ENCODE data around the gene GPA33.

DNA sequence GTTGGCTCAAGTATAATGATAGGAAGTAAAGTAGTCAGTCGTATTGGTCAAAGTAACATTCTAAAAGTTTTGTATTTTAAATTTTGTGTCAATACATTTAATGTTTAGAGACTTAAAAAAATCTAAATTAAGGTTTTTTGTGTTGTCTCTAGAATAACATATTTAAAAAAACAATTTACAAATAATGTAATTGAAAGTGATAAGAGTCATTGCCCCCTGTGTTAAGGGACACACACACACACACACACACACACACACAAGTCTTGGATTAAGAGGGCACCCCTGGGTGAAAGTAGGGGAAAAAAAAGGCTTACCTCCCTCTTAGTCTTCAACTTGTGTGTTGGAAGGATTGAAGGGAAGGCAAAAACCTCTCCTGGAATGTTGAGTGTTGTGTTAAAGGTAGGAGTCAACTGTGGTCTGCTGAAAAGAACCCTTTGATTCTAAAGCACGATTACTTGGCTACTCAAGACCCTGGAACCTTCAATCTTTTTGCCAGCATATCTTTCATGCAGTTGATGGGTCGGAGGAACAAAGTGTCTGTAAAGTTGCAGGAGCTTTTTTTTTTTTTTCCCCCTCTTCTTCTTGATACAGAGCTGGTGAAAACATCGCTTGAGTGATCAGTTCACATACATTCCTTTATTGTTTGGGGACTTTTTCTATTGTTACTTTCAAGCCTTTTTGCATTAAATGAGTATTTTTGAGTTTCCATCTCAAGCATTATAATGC lies 6.4 kb downstream of the PBX1 start:
- PRO-cap, result no peak

GRCh38 chr1:164591974-164592684 lies 33.1 kb downstream of the PBX1 start:
- PRO-cap, result no peak

DNA sequence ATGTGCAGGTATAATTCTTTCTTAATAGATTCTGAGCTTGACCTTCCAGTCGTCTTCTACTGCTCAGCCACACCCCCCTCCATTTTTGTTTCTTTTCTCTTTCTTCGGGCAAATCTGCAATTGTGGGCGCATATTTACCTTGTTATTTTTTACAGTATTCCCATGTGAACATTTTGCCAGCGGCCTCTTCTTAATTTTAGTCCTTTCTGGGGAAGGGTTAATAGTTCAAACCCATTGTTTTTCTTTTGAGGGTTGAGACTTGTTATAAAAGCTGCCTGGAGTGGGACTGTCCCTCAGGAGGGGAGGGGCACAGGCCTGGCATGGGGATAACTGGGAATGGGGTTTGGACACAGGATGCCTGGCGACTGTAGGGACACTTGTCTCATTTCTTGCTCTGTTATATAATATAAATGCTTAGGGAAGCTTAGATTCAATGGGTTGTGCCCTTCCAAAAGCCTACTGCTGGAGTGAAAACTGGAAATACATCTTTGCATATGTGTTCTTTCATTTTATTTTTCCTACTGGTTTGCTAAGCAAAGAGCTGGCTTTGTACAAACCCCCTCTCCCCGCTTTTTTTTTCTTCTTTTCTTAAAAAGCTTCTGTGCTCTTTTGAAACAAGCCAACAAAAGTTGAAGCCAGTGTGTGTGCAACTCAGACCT lies 40.4 kb downstream of the PBX1 start:
- PRO-cap, result no peak

GRCh38 chr1:164677555-164677948 lies 118.6 kb downstream of the PBX1 start:
- PRO-cap, result no peak

- PRO-cap, result no peak
Measured at GRCh38 chr1:164720729-164721616, 162.0 kb downstream of the PBX1 start.

- PRO-cap, result no peak
Measured at GRCh38 chr1:164771253-164772163, 212.5 kb downstream of the PBX1 start.

DNA sequence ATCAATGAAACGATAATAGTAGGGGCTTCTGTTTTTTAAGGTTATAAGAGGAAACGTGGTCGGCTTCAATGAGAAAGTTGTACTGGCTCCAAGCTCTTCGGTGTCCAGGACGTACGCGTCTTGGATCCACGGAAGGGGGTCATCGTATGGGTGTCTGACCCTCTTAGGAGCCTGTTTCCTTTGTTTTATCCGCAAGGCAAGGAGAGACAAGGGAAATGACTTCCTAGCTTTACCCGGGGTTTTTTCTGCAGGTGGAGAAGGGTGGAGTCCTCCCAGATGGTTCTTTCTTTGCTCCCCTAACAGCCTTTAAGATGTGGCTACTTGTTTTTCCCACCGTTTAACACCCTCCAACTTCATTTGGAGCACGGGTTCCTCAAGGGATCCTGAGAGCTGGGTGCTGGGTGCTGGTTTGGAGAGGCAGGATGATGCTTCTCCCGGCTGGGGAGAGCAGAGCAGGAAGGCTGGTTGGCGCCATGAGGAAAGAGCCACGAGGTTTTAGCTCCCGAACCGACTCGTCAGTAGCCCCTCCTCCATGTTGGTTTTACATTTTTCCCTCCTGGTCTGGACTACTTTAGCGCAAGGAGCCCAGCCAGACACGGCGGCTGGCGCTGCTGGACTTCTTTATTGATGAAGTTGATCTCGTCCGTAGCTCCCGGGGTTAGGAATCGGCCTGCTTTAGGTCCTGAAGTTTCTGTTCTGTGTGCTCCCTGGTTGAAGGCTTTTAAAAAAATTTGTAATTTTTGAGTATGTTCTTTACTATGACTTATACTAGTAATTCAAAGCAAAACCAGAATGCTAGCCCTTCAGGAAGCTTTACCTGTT lies 1.3 kb downstream of the UCK2 start:
- PRO-cap, result bidirectional peak, plus-strand start at position 574 of the sequence, minus-strand start at position 517 of the sequence

DNA sequence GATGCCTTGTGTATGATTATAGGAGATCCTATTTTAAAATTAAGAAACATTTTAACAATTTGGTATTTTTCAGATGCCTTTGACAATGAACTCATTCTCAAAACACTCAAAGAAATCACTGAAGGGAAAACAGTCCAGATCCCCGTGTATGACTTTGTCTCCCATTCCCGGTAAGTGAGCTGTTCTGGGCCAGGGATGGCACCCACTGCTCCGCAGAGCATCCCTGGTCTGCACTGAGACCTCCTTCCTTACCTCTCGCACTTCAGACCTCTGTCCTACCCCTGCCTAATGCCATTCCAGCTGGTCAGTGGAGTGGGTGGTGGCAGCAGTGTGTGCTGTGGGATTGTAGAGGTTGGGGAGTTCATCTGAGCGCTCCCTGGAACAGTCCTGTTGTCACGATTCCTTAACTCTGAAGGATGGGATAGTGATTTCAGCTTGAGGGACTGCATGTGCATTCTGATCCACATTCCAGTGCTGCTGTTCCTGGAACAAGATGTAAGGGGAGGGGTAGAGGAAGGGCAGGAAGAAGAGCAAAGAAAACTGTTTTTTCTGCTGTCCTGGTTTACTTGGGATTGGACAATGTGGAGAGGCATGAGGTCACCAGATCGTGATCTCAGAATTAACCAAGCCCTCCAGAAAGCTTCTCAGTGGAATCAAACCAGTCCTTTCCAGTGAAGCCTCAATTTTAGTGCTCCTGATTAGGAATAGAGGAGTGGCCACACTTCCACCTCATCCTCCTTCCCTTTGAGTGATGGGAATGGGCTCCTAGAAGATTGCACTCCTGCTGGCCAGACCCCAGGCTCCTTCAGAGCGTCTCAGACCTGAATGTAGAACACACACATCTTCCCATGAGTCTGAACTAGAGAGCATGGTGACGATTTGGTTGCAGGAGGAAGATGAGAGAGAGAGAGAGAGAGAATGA lies 64.0 kb downstream of the UCK2 start:
- PRO-cap, result no peak

- PRO-cap, result no peak
Measured at GRCh38 chr1:166207828-166208027, 40.9 kb upstream of the FAM78B start.

- PRO-cap, result no peak
Measured at GRCh38 chr1:166875341-166876140, 523 bp downstream of the TADA1 start.

DNA sequence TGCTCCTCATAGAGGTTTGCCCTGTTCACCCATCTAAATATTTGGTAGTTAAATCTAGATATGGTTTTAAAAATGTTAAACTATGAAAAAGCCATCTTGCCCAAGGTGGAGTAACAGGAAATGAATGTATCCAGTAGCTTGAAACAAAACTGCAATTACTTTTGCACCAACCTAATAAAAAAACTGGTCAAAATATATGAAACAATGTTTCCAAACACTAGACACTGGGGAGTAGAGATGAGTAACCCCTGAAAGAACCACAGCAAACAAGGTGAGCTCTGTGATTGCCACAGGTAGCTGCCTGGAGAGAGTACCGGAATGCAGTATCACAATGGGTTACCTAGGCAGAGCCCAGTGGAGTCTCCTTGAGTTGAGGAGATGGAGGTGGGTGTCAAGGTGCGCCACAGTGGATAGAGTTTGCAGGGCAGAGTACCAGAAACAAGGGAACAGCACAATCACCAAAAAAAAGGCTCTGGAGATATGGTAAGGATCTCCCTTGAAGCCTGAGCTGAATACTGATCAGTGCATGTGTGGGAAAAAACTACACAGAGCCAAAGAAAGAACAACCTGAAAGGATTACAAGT lies 4.1 kb upstream of the MAEL start:
- PRO-cap, result unidirectional peak, plus-strand start at position 461 of the sequence

GRCh38 chr1:167083290-167083904 lies 6.8 kb downstream of the GPA33 start:
- PRO-cap, result no peak

- PRO-cap, result no peak
Measured at GRCh38 chr1:167090230-167091176, at the start of gene GPA33. Gene GPA33 (minus strand): TSS chr1:167090377.

DNA sequence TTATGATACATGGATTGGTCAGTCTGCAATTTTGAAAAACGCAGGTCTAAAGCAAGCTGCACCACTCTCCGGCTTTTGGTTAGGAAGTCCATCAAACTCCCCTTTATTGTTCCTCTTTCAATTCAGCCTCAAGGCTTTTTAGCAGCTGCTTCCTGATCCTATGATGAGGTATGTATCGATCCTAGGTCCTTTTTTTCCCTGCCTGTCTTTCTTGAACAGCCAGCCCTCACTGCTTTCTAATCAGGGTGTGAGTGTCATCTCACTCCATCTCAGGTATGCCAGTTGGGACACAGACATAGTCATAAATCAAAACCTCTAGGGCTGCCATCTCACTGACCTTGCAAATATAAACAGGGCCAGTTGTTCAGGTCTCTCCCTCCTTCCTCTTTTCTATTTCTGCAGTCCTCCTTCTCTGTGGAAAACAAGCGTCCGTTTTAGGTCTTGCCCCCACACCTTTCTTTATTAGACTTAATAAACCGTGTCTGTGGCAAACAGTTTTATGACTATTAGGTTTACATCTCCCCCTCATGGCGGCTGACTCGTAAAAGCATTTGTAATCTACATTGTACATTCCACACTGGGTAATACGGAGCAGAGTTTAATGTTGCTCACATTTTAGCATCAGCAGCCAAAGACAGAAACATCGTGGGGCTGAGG lies 11.5 kb downstream of the STYXL2 start:
- PRO-cap, result no peak

DNA sequence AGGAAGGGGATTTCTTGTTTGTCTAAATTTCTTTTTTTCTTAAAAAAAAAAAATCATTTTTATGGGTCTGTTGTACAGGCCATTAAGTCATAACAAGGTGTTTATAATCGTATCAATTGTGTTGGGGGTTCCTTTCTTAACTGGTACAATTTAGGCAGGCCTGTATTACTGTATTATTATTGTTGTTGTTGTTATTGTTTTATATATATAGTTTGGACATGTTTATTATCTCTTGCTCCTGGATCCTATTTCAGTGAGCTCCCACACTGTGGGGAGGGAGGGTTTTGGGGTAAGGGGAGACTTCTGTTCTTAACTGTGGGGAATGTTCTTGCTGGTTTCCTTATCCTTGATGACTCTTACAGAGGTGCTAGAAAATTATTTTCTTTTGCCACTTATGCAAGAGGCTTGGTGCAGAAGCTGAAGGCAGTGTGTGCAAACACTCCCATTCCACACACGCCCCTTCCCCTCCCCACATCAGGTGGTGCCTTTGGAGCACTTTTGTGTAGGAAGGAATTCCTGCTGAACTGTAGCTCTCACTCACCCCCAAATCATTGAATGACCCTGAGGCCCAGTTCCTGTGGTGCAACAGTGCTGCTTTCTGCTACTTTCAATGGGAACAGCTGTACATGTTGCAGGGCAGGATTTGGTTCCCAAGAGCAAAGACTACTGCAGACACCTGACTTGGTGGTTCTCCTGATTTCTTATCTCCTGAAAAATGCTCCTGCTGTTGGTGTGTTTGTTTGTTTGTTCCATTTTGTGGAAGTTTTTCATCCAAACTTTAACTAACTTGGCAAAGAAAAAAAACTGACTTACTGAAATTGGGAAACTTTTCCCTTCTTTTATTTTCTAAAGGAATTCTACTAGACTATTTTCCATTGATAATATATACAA lies 101.9 kb downstream of the CD247 start:
- PRO-cap, result no peak

GRCh38 chr1:167434117-167434496 lies 84.2 kb downstream of the CD247 start:
- PRO-cap, result no peak

GRCh38 chr1:167455391-167456466 lies 62.6 kb downstream of the CD247 start:
- PRO-cap, result unidirectional peak, minus-strand start at chr1:167455925

- PRO-cap, result no peak
Measured at GRCh38 chr1:167460524-167461179, 57.7 kb downstream of the CD247 start.

GRCh38 chr1:167485878-167486839 lies 32.2 kb downstream of the CD247 start:
- PRO-cap, result no peak

GRCh38 chr1:167488945-167489295 lies 29.4 kb downstream of the CD247 start:
- PRO-cap, result no peak